IMR-90 (cell line): ENCODE measurements around a stretch of chr14.

- RRBS, result no CpG with 5 or more reads among the region's 4 CpGs
CAGE:
- cytosol, long polyA plus RNA, result no peak
- long polyA plus RNA, result no peak
- nucleus, long polyA plus RNA, result no peak
Measured at GRCh38 chr14:58272540-58273504, 25.5 kb upstream of the ARID4A start.

DNA sequence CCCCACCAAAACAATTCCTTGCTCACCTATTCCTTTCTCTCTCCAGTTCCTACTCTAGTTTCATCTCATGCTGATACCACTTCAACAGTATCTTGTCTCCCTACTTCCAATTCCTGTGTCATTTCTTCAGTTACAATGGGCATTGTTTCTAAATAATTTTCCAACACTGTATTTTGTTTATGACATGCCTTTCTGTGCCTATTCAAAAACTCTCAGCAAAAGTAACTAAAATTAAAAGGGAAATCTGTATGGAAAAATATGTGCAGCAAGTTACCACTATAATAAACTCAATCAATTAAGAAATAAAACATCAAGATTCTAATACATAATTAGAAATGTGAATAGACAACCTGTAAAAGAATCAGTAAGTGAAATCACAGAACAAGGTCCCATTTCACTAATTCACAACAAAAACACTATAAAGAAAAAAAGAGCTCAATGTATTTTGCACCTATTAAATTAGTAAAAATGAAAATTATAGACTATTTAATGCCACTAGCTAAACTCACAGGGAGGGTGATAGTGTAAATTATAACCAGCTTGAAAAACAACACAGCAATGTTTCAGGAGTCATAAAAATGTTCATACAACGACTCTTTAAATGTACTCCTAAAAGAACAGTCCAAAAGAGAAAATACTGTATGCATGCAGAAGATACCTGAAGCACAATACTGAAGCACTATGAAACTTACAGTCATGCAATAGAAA lies 9.3 kb upstream of the ARID4A start:
- RRBS, result no CpG with 5 or more reads among the region's 1 CpG
CAGE:
- cytosol, long polyA plus RNA, result no peak
- long polyA plus RNA, result no peak
- nucleus, long polyA plus RNA, result no peak

GRCh38 chr14:58426808-58427283 lies 485 bp downstream of the TIMM9 start:
- RRBS, result 2% methylated on average over 10 of the region's 32 CpGs
CAGE:
- cytosol, long polyA plus RNA, result start-site peak on the minus strand at chr14:58427110-58427203, 450 and 558 reads in 2 replicates
- long polyA plus RNA, result start-site peak on the minus strand at chr14:58427130-58427204, 311 and 379 reads in 2 replicates
- nucleus, long polyA plus RNA, result no peak

CAGE:
- cytosol, long polyA plus RNA, result no peak
- long polyA plus RNA, result no peak
- nucleus, long polyA plus RNA, result no peak
Measured at GRCh38 chr14:59265600-59266032, 77.1 kb downstream of the DAAM1 start.

- RRBS, result no CpG with 5 or more reads among the region's 4 CpGs
CAGE:
- cytosol, long polyA plus RNA, result no peak
- long polyA plus RNA, result no peak
- nucleus, long polyA plus RNA, result no peak
Measured at GRCh38 chr14:59407087-59407735, 58.0 kb downstream of the GPR135 start.

DNA sequence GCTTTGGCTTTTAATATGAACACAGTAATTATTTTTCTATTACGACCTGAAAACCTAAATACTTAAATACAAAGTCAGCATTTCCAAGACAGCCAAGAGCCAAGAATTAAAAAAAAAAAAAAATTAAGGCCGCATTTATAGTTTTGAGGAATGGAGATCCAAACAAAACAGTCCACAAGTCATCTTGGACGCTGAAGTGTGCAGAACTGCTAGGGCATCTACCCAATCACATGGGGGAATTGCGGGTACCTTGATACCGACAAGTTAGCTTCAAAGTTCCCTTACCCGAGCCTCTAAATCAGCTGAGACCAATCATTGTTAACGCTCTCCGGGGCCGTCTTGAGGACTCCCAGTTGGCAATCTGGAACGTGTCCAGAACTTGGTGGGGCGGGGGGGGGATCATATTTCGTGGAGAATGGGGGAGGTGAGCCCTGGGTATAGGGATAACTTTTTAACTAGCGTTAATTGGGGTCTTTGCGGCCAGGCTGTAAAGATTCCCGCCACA lies 685 bp upstream of the PCNX4 start:
- RRBS, result no CpG with 5 or more reads among the region's 15 CpGs
CAGE:
- cytosol, long polyA plus RNA, result no peak
- long polyA plus RNA, result no peak
- nucleus, long polyA plus RNA, result no peak

DNA sequence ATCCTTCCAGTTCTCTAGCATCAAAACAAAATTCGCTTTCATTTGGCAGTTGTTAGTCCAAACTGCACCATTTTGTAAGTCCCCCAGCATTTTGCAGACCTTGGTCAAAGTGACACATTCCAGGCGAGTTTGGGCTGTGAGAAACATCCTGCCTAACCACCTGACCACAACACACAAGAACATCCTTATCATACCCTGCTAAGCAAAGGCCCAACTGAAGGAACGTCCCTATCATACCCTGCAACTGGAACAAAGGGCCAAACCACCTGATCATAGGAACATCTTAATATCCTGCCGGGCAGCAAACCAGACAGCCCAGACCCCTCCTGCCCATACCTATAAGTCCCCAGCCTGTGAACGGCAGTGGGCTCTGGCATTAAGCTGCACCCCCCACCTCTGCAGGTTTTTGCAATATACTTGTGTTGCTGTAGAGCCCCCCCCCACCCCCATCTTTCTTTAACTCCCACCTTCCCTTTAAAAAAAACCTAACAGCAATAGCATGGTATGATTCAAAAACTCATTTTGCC lies 2.7 kb downstream of the PCNX4 start:
- RRBS, result no CpG with 5 or more reads among the region's 5 CpGs
CAGE:
- cytosol, long polyA plus RNA, result no peak
- long polyA plus RNA, result no peak
- nucleus, long polyA plus RNA, result no peak

- RRBS, result no CpG with 5 or more reads among the region's 3 CpGs
CAGE:
- cytosol, long polyA plus RNA, result no peak
- long polyA plus RNA, result no peak
- nucleus, long polyA plus RNA, result no peak
Measured at GRCh38 chr14:60138457-60139281, 26.5 kb downstream of the DHRS7 start.

- RRBS, result no CpG with 5 or more reads among the region's 4 CpGs
CAGE:
- cytosol, long polyA plus RNA, result no peak
- long polyA plus RNA, result no peak
- nucleus, long polyA plus RNA, result no peak
Measured at GRCh38 chr14:60174883-60175846, 10.0 kb upstream of the DHRS7 start.

DNA sequence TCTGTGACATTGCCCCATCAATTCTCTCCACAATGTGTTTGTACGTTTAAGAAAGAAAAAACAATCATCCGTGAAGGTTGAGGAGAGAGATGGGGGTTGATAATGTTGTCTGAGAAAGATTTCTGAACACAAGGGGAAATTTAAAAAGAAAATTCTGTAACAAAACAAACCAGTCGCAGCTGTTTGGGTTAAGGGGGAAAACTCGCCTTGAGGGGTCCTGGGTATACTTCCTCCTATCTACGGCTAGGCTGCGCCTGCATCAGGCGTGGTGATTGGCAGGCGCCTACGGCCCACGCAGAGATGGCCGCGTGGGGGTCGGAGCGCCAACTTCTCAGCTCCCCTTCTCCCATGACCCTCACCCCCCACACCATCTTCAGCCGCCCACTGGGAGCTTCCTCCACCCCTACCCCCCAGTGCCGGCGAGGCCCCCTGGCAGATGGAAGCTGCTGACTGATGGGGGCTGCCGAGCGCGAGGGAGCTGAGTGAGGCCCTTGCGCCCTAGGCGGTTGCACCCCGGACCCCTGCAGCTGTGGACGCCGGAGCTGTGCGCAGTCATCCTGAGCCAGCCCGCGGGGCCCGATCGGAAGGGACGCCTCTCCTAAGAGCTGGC lies 12.2 kb downstream of the SIX1 start:
- RRBS, result 63% methylated on average over 5 of the region's 31 CpGs
CAGE:
- cytosol, long polyA plus RNA, result no peak
- long polyA plus RNA, result no peak
- nucleus, long polyA plus RNA, result no peak

- RRBS, result no CpG with 5 or more reads among the region's 12 CpGs
CAGE:
- cytosol, long polyA plus RNA, result no peak
- long polyA plus RNA, result no peak
- nucleus, long polyA plus RNA, result no peak
Measured at GRCh38 chr14:60658110-60658699, 8.9 kb upstream of the SIX1 start.

- RRBS, result no CpG with 5 or more reads among the region's 3 CpGs
CAGE:
- cytosol, long polyA plus RNA, result no peak
- long polyA plus RNA, result no peak
- nucleus, long polyA plus RNA, result no peak
Measured at GRCh38 chr14:60806415-60806752, 71.8 kb downstream of the MNAT1 start.

- RRBS, result no CpG with 5 or more reads among the region's 7 CpGs
CAGE:
- cytosol, long polyA plus RNA, result no peak
- long polyA plus RNA, result no peak
- nucleus, long polyA plus RNA, result no peak
Measured at GRCh38 chr14:61218673-61219093, 62.5 kb downstream of the TMEM30B start.

- RRBS, result 12% methylated on average over 6 of the region's 27 CpGs
CAGE:
- cytosol, long polyA plus RNA, result no peak
- long polyA plus RNA, result no peak
- nucleus, long polyA plus RNA, result no peak
Measured at GRCh38 chr14:61320722-61321336, 550 bp upstream of the PRKCH start.

DNA sequence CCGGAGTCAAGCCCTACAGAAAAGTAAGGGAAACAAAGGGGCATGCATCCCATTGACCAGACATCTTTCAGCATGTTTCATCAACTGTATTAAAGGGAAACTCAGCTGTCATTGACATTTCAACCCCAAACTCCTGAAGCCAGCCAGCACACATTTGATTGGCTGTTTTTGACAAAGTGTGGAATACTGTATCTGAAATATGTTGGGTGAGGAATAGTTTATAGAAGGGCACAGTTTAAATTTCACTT lies 168.3 kb downstream of the PRKCH start:
- RRBS, result no CpG with 5 or more reads among the region's 1 CpG
CAGE:
- cytosol, long polyA plus RNA, result no peak
- long polyA plus RNA, result no peak
- nucleus, long polyA plus RNA, result no peak

DNA sequence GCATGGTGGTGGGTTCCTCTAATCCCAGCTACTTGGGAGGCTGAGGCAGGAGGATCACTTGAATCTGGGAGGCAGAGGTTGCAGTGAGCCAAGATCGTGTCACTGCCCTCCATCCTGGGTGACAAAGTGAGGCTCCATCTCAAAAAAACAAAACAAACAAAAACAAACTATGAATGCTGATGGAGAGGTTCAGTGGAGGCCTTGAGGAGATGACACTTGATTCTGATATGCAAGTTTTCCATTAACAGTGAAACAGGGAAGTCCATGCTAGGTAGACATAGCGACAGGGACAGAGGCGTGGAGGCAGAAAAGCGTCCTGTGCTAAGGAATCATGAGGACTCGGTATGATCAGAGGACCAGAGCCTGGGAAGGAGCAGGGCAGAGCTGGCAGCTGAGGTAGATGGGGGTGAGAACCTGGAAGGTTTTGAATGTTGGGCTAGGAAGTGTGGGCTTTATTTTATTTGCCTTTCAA lies 185.5 kb upstream of the HIF1A start:
- RRBS, result no CpG with 5 or more reads among the region's 5 CpGs
CAGE:
- cytosol, long polyA plus RNA, result no peak
- long polyA plus RNA, result no peak
- nucleus, long polyA plus RNA, result no peak

DNA sequence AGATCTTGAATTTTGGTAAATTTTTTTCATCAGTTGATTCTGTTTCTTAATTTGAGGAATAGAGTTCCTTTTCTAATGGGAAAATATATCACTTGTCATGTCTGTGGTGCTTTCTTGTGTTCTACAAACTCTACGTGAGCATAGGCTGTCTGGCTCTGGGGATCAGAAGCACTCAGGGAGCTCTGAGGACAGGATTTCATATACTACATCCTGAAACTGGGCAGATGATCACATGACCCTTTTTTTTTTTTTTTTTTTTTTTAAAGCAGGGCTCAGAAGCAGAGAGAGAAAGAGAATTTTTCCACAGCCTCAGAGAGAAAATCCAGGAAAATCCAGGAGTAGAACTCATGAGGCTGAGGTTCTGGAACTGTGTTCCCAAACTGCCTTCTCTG lies 183.3 kb upstream of the HIF1A start:
- RRBS, result no CpG with 5 or more reads among the region's 1 CpG
CAGE:
- cytosol, long polyA plus RNA, result no peak
- long polyA plus RNA, result no peak
- nucleus, long polyA plus RNA, result no peak

- RRBS, result no CpG with 5 or more reads among the region's 20 CpGs
CAGE:
- cytosol, long polyA plus RNA, result no peak
- long polyA plus RNA, result no peak
- nucleus, long polyA plus RNA, result no peak
Measured at GRCh38 chr14:61525136-61526176, 169.9 kb upstream of the HIF1A start.

DNA sequence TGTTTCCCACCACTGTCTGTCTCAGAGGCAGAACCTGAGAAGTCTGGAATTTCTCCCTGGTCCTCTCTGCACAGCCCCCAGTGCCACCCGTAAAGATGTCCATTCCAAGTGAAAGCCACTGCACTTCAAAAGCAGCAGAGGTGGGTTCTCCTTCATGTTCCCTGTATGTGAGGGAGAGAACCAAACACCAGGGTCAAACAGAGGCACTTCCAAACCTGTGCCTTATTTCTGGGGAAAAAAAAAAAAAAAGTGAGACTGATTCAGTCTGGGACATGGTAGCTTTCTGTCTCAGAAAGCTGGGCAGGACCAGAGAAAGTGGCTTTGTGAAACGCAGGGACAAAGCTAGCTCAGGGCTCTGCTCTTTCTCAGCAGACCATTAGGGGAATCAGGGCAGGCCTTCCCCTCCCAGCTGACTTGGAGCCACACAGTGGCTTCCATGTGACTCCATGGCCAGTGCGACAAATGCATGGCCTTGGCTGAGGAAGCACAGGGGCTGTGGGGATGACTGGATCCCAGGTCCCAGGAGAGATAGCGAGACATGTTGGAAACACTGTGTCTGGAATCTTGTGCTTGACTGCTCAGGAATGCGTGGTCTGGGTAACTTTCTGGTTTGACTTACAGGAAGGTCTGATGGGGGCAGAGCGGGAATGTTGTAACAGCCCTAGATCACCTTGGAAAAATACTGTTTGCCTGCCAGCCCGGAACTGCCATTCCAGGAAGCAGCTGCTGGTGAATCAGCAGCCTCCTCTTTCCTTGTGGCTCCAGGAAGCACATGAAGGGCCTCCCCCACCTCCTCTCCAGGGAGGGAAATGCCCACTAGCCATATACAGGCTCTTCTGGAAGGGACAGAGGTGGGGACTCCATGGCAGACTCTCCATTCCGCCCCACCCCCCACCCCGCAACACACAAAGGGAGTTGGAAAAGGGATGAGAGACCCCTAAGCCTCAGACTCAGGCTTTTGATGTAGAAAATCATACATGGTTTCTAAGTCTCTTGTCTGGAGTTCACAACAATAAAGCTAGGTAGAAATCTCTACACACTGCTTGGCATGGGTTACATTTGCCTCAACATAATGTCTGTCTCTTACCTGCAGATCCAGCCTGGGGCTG lies 133.6 kb upstream of the HIF1A start:
- RRBS, result no CpG with 5 or more reads among the region's 9 CpGs
CAGE:
- cytosol, long polyA plus RNA, result no peak
- long polyA plus RNA, result no peak
- nucleus, long polyA plus RNA, result no peak

GRCh38 chr14:62080858-62081357 lies 268.4 kb downstream of the SYT16 start:
- RRBS, result no CpG with 5 or more reads among the region's 13 CpGs
CAGE:
- cytosol, long polyA plus RNA, result no peak
- long polyA plus RNA, result no peak
- nucleus, long polyA plus RNA, result no peak